Anterior vena cava (tissue), 1 donor: Measurements from ENCODE around the genes PIGK, USP33 and MCOLN3.

GRCh38 chr1:76052910-76053609, 21.5 kb upstream of the ST6GALNAC3 start:
- PRO-cap = no peak

DNA sequence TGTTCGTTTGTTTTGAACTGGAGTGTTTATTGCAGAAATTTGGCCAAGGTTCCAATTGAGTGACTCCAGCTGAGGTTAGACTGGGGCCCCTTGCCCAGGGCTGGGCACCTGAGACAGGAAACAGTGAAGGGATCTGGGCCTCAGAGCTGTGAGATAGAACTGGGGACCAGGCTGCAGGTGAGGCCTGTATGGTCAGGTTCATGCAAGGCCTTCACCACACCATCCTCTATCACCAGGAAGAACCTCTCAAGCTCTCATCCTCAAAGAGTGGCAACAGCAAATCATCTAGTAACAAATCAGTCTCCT, 278.8 kb downstream of the ST6GALNAC3 start:
- PRO-cap = no peak

DNA sequence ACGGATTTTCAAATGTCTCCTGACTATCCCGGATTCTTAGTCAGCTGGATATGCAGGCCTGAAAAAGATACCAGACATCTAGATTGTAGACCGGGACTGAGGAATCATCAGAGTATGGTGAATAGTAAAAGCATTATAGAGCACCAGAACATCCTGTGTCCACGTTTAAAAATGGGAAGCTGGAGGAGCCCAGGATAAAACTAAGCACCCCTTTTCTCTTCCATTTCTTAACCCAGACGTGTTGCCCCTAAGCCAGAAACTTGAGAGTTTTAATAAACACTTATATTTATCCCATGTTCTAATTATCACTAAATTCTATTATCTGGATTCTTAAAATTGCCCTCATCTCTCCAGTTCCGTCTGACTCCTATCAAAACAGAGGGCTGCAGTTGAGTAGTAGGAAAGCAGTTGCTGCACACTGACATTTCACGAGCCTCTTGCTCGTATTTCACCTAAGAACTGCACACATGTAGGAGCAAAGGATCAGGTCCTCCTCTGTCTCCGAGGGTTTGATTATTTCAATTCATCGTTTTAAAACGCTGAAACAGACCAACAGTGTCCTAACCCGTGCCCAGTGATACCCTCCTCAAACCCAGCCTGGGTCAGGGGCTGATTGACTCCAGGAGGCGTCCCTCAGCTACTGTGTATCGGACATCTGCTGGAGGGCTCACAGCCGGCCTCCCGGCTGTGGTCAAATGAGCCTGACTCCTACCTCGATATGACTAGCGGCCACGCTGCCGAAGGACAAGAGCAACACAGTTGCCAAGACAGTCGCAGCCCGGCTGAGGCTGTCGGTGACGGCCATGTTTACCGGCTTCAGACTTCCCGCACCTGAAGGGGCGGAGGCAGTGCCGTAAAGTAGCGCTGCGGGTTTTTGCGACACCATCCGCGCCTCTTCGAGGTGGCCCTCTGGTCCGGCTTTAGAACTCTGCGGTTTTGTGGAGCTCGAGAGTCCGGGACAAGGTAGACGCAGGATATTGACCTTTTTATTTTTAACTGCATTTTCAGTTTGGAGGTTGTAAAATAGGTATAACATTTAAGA, at the start of gene PIGK:
TSS of gene PIGK (minus strand) at position 833 of the 1,042 bp plus-strand sequence.
- PRO-cap = no peak

- PRO-cap = no peak
Observed at GRCh38 chr1:77371025-77371442, 89.2 kb downstream of the AK5 start.

GRCh38 chr1:77759346-77760289, at the start of gene USP33:
USP33 (minus strand) TSS chr1:77759852.
- PRO-cap = unidirectional peak, minus-strand start at chr1:77759726; unidirectional peak, minus-strand start at chr1:77759852

DNA sequence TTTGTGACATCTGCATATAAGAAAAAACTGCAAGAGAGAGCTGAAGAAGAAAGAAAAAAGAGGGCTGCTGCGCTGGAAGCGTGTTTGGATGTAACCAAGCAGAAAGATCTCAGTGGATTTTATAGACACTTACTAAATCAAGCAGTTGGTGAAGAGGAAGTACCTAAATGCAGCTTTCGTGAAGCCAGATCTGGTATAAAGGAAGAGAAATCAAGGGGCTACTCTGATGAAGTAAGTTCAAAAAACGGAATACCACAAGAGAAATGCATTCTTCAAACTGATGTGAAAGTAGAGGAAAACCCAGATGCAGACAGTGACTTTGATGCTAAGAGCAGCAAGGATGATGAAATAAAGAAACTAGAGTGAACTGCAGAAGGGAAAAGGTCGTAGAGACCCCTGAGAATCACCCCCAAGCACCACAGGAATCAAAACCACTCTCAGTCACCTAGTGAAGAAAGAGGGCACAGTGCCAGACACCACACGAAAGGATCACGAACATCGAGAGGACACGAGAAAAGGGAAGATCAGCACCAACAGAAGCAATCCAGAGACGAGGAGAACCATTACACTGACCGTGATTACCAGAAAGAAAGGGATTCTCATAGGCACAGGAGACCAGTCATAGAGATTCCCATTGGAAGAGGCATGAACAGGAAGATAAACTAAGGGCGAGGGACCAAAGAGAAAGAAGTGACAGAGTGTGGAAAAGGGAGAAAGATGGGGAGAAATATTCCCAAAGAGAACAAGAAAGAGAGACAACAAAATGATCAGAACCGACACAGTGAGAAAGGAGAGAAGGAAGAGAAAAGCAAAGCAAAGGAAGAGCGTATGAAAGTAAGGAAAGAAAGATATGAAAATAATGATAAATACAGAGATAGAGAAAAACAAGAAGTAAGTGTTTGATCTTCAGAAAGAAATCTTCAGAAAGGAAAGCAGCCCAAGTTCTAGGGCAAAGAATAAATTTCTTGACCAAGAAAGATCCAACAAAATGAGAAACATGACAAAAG, 40.6 kb upstream of the NEXN start:
- PRO-cap = no peak

DNA sequence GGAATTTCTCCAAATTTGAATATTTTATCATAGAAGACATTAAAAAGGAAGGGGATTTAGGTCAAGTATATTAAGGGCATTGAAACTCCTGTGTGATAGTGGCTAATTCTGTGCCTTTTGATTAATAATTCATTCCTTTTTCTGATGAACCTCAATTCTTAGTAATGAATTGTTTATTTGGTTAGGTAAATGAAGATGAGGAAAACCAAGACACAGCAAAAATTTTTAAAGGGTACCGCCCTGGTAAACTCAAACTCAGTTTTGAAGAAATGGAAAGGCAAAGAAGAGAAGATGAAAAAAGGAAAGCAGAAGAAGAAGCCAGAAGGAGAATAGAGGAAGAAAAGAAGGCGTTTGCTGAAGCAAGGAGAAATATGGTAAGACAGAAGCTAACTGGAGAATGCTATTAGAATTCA, 40.7 kb downstream of the NEXN start:
- PRO-cap = no peak

- PRO-cap = no peak
Observed at GRCh38 chr1:78075616-78076032, 29.9 kb downstream of the GIPC2 start.

GRCh38 chr1:78141404-78142024, 95.7 kb downstream of the GIPC2 start:
- PRO-cap = no peak

GRCh38 chr1:78143224-78143471, 97.4 kb downstream of the GIPC2 start:
- PRO-cap = no peak

- PRO-cap = no peak
Observed at GRCh38 chr1:78154948-78155751, 109.4 kb downstream of the GIPC2 start.

- PRO-cap = no peak
Observed at GRCh38 chr1:78229257-78229939, 183.6 kb downstream of the GIPC2 start.

DNA sequence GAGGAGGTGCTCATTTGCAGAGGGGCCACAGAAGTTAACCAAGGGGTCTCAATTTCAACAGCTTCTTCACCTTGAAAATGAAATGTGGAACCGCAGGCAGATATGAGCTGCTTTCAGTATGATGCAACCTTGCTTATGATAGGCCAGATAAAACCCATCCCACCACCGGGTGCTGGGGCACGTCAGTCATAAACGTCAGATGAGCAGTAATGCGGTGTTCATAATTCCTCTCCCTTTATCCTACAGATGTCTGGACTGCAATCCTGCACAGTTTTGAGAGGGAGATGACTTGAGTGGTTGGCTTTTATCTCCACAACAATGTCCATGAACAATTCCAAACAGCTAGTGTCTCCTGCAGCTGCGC, 1.6 kb downstream of the PTGFR start:
- PRO-cap = bidirectional peak, plus-strand start at position 249 of the sequence, minus-strand start at position 79 of the sequence

GRCh38 chr1:79493682-79494268, 487.2 kb upstream of the ADGRL4 start:
- PRO-cap = no peak

- PRO-cap = no peak
Observed at GRCh38 chr1:80945139-80945528, 855.6 kb upstream of the ADGRL2 start.

DNA sequence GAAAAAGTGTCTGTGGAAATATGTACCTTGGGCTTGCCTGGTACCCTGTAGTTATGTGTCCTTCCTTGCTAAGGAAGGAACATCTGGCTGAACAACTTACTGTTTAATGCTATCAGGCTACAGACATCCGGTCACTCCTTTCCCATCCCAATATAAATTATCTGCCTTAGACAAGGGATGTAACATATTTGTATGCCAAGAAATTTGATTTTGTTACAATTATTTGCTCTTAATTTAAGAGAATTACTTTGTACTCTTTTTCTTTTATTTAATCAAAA, 367.8 kb upstream of the ADGRL2 start:
- PRO-cap = no peak

GRCh38 chr1:83151039-83151587, 847.8 kb downstream of the TTLL7 start:
- PRO-cap = no peak

DNA sequence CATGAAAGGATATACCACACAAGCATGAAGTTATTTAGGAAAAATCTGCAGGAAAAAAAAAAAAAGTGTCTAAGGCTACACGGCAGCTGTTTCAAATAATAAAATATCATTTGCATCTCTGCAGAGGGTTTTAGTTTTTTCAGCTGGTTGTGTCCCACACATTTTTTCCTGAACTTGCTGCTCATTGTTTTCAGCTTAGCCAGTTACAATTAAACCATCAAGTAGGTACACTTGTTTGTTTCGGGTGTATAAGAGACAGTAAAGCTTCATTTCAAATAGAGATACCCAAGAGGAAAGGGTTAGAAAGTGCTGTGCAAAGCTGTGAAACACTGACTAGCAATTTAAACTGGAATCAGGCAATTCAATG, 234.6 kb downstream of the TTLL7 start:
- PRO-cap = no peak

- PRO-cap = no peak
Observed at GRCh38 chr1:84720380-84720778, 30.1 kb upstream of the SSX2IP start.

DNA sequence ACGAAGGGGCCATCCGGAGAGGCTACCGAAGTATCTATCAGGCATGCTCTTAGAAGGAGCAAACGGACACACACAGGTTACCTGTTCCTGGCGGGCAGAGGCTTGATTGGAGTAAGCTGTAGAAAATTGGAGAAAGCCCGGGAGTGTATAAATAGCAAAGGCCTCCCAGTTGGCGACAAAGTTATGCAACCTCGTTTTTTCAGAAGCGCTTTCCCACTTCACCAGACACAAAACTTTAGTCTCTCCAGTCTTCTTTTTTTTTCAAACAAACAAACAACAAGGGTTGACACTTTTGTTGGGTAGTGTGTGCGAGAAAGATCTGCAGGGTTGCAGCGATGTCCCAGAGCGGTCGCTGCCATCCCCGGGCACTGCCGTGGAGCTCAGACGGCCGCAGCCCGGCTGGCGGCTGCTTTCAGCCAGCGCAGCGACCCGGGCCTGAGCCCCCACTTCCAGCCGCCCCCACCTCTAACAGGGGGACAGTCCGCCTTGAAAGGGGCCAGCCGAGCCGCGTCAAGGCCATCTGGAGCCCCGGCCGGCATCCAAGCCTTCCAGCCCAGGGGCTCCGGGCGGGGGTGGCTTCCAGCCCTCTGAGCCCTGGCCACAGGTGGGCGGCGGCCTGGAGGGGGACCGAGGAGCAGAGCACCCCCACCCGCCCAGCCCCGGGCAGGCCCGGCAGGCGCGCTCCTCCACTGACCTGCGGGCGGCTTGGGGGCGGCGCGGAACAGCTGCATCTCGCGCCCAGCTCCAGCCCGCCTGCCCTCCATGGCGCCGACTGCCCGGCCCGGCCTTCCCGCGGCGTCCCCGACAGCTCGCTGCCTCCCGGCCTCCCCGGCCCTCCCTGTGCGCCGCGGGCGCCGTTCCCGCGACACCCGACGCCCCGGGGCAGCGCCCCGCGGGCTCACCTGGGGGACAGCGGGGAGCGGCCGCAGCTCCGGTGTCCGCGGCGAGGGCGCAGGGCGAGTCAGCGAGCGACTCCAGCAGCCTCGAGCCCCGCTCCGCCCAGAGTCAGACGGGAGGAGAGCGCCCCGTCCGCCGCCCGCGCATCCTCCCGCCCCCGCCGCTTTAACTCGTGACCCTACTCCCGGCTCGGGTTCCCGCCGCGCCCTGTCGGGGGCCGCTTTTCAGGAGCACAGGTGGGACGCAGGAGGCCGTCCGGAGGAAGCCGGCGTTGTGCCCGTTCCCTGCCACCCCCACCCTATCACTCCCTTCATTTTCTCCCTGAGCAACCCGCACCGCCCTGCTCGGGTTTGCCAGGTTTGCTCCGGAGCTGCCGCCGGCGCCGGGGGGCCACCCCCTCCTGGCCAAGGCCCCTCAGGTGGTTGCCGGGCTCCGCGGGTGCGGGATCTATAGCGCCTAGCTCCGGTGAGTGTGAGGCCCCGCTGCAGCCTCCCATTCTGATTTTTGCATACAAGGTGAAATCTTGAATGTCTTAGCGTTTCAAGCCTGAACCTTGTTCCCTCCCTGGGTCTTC, at the start of gene MCOLN3:
TSS of gene MCOLN3 (minus strand) at position 1,007 of the 1,471 bp plus-strand sequence.
- PRO-cap = no peak